Gallbladder (tissue), 1 donor: ENCODE results near the genes MGAT2, KLHDC2 and L2HGDH.

DNA sequence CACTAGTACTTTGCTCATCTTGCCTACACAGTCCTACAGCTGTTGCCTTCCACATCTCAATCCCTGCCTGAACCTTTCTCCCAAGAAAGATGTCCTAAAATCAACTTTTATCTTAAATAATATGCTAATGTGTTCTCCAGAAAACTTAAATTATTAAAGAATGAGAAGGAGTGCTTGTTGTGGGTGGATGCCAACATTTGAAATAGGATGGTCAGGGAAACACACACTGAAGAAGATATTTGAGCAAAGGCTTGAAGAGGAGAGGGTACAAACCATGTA lies 1044.5 kb downstream of the LRFN5 start:
- PRO-cap: no peak

- PRO-cap: no peak
Observed at GRCh38 chr14:45888347-45889015, 635.5 kb upstream of the MIS18BP1 start.

DNA sequence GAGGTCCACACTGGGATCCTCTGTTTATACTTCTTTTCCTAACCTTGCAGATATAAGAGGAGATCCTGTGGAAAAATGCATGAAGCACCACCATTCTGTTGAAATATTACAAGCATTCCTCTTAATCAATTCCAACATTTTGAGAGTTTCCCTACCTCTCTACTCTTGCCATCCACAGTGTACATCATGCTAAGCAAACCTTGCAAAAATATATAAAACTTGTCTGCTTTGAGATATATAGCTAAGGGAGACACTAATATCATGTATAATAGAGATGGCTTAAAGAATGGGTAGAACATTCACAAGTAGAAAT lies 2.6 kb upstream of the RPL10L start:
- PRO-cap: no peak

- PRO-cap: no peak
Observed at GRCh38 chr14:47900959-47901824, 225.8 kb upstream of the MDGA2 start.

DNA sequence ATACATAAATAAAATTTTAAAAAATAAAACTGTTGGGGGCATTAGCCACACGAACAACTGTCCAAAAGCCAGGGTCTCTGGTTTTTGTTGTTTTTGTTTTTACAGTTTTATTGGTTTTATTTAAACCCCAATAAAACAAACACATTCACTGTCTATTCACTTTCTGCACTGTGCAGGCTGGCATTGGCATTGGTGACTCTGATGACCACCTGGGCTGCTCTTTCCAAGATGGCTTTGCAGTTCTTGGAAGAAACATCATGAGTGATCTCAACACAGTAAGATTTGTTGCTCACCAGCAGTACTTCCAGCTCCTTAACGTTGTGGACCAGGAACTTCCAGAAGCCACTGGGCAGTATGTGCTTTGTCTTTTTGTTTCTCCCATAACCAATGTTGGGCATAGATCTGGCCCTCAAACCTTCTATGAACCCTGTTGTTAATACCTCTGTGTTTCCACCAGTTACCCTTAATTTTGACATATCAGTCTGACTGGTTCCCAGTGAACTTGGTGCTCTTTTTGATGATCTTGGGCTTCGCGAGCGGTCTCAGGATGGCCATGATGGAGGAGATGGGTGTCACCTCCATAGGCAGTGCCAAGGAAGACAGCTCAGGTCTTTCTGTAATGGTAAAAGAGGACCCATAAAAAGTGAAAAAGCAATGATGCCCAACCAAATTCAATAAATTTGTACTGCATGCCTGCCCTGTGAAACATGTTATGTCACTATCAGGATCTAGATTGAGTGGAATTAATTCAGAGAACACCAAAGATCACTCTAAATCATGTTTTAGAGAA lies 8.7 kb downstream of the RPS29 start:
- PRO-cap: no peak

- PRO-cap: no peak
Observed at GRCh38 chr14:49582574-49583417, 3.4 kb downstream of the RPS29 start.

GRCh38 chr14:49620485-49621449 lies at the start of gene MGAT2:
TSS of gene MGAT2 (plus strand) at chr14:49620799.
- PRO-cap: bidirectional peak, plus-strand start at chr14:49620829, minus-strand start at chr14:49620620

DNA sequence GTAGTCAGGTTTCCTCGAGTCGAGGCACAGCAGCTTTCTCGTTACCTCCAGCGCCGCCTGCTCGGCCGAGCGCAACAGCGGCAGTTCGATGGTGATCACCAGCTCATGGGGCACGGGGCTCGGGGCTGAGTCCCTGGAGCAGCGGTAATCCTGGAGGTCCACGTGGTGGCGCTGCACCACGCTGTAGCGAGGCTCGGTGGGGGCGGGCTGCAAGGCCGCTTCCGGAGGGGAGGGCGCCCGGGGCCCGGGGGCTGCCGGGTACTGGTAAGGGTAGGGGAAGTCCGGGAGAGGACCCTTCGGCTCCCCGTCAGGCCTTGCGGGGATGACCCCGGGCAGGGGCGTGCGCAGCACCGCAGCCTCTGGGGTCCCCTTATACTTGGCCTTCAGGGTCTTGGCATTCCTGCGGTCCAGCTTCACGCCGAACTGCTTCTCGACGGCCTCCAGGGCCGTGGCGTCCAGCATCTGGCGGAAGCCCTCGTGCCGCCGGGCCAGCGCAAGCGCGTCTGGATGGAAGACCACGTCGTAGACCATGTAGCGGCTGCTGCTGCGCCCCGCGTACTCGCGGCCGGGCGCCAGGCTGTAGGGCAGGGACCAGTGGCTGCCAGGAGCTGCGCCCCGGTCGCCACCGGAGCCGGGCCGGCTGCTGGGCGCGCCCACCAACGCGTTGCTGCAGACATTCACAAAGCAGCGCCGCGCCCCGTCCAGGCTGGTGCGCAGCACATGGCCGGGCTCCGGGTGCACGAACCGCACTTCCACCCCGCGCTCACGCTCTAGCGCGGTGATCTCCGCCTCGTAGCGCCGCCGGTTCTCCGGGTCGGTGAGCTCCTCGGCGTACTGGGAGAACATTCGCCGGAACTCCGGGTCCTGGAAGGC lies 606 bp downstream of the DNAAF2 start:
- PRO-cap: bidirectional peak, plus-strand start at position 267 of the sequence, minus-strand start at position 76 of the sequence; bidirectional peak, plus-strand start at position 496 of the sequence, minus-strand start at position 505 of the sequence; bidirectional peak, plus-strand start at position 682 of the sequence, minus-strand start at position 645 of the sequence

DNA sequence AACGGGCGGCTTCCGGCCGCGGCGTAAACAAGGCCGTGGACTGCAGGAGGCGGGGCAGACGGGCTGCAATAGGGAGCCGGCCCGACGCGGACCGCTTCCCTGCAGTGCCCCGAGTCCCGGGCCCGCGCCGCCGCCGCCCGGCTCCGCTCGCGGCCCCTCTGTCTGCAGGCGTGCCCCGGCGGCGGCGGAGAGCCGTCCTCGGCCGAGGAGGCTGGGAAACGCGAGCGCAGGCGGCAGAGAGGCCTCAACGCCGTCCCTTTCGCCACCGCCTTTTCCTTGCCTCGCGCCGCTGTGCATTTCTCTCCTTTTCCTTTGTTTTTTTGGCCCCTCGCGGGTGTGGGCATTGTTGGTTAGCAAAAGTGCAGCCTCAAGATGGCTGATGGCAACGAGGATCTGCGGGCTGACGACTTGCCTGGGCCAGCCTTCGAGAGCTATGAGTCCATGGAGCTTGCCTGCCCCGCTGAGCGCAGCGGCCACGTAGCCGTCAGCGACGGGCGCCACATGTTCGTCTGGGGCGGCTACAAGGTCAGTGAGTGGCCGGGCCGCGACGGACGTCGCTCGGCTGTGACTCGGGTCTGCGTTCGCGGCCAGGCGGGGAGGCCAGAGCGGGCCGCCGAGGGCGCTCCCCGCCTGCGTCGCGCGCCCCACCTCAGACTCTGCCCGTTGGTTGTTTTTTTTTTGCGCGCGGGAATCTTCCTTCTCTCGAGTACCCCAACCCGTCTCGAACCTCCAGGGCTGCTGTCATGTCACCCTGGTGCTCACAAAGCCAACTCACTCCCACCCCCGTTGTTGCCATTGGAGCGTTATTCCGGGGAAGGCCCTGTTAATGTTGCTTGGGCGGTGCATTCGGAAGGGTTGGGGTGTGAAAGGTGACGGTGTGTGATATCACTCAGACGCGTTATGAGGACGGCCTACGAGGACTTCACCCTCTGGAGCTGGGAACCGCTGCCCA lies at the start of gene KLHDC2:
Gene KLHDC2, plus strand, starts transcription at position 57 of the 952 bp plus-strand sequence.
- PRO-cap: bidirectional peak, plus-strand start at position 71 of the sequence, minus-strand start outside the sequence; bidirectional peak, plus-strand start at position 529 of the sequence, minus-strand start at position 511 of the sequence; bidirectional peak, plus-strand start at position 892 of the sequence, minus-strand start at position 577 of the sequence

DNA sequence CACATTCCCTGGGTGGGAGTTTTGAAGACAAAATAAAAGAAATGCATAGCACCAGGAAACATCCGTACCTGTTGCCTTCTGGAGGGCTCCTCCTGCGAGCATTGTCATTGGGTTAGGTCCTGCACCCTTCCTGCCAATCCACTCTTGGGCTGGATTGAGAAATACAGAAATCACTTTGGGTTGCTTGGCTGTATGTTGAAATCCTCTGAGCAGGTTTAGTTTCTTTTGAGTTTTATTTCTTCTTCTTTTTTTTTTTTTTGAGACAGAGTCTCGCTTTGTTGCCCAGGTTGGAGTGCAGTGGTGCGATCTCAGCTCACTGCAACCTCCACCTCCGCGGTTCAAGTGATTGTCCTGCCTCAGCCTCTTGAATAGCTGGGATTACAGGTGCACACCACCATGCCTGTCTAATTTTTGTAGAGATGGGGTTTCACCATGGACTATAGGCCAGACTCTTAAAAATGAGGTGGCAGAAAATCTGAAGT lies 67.6 kb downstream of the ARF6 start:
- PRO-cap: no peak

GRCh38 chr14:50002345-50003015 lies 109.6 kb downstream of the ARF6 start:
- PRO-cap: unidirectional peak, plus-strand start at chr14:50002545; unidirectional peak, plus-strand start at chr14:50002619

DNA sequence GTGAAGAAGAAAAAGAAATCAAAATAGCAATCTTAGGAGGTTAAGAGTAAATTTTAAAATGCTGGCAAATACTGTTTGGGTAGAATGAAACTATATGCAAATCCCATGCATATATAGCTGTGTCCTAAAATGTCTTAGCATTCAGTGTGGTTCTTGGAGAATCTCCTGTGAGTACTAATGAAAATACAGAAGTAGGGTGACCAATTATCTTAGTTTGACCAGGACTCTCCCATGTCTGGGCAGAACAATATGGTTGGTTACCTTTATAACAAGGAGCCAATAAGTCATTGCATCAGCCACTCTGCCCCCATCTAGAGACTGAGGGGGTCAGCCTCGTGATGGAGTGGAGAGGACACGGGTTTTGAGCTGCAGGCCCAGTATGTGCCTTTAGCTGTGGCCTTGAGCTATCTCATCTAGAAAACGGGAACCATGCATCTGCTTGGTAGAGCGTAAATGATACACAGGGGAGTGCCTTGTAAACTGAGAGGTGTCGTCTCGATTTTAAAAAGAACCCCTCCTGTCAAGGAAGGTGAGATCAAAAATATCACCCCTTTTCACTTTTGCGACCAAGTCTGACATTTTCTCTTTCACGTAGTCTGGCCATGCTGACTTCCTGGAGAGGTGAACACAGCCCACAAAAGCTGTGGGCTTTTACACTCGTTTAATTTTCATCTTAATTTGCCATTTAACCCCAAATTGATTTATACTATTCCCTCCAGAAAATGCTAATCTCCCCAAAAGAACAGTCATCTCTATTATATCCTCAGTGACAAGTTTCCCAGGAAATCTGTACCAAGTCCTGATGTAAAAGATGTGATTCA lies 30.9 kb downstream of the VCPKMT start:
- PRO-cap: no peak

DNA sequence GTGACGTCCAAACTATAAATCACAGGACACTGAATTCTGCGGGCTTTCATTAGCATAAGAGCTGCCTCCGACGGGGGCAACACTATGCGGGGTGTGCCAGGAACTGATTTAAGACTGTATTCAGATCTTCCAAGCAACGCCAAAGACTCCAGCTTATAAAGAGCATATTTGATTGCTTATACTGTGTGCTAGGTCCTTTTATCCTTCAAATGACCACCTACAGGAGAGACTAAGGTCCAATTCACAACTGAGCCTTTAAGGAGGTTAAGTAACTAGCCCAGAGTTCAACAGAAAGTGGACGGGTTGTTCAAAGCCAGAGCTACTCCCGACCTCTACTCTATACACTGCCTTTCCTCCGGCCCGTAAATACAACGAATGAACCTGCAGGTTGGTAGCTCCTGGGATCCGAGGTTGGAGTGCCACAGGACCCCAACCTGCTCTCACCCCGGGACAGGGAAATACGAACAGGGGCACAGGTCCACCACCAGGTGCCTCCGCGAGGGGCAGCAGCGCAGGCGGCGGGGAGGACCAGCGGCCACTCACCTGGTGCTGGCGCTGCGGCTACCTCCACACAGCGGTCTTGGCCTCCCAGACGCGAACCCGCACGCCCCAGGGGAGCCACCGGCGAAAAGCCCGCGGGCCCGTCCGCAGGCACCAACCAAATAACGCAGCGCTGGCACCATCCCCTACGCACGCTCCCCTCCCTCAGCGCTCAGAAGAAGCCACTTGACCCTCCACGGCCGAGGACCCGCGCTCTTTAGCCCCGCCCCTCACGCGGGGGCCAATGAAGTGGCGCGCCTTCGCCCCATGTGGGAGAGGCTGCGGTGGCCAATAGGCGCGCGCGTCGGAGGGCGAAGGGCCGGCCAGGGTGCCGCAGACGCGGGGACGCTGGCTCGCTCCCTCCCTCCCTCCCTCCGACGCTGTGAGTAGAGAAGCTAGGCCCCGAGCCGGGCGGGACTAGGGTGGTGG lies at the start of gene L2HGDH:
Gene L2HGDH, minus strand, starts transcription at position 762 of the 969 bp plus-strand sequence.
- PRO-cap: bidirectional peak, plus-strand start at position 859 of the sequence, minus-strand start at position 759 of the sequence

- PRO-cap: no peak
Observed at GRCh38 chr14:50388292-50388959, 8.3 kb downstream of the CDKL1 start.

GRCh38 chr14:50395192-50395740 lies 1.4 kb downstream of the CDKL1 start:
- PRO-cap: no peak

GRCh38 chr14:50515222-50516091 lies 16.9 kb downstream of the MAP4K5 start:
- PRO-cap: no peak

GRCh38 chr14:50757975-50758725 lies 72.8 kb downstream of the NIN start:
- PRO-cap: no peak

GRCh38 chr14:50770633-50771270 lies 60.2 kb downstream of the NIN start:
- PRO-cap: no peak

DNA sequence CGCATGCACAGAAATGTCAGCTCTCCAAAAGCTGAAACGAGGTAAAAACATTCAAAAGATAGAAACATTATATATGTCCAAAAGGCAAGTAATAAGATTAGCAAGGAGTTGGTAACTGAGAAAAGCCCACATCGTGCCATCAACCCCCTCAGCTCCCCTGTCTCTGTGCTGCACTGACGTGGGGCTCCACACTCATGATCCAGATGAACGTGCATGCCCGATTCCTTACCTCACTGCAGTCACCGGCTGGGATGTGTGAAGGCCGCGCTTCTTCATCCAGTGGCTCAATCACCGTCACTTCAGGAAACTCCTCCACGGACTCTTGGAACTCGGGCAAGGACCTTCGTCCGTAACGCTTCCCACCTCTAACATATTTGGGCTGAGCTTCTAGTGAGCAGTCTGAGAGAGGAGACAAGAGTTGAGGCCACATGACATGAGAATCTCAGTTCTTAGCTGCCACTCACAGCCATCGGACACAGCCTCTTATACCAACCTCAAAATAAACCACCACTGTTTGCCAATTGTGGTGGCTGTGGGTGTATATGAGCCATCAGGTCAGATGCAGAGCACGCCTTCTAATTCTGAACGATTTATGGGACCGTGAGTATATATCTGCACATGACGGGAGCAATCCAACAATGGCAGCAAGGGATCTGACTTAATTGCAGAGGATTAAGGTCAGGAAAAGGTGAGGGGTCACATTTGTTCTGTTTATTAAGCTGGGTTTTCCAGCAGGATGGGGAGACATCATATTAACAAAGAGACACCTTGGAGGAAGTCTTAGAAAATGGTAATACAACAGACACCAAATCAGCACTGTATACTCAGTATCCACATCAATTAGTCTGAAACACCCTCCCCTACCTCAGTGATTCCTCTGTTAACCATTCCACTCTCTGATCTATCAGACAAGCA lies 38.2 kb downstream of the NIN start:
- PRO-cap: no peak

- PRO-cap: no peak
Observed at GRCh38 chr14:50835202-50835940, 4.4 kb upstream of the NIN start.